Spleen (tissue), 7 donors: ENCODE data around the genes RAB3GAP1 and ZRANB3.

- PRO-cap, 4 experiments = no peak in any of the 4 experiments
- RAMPAGE, long total RNA, 4 experiments = no peak in any of the 4 experiments
Observed at GRCh38 chr2:134706746-134707444, 11.9 kb downstream of the TMEM163 start.

DNA sequence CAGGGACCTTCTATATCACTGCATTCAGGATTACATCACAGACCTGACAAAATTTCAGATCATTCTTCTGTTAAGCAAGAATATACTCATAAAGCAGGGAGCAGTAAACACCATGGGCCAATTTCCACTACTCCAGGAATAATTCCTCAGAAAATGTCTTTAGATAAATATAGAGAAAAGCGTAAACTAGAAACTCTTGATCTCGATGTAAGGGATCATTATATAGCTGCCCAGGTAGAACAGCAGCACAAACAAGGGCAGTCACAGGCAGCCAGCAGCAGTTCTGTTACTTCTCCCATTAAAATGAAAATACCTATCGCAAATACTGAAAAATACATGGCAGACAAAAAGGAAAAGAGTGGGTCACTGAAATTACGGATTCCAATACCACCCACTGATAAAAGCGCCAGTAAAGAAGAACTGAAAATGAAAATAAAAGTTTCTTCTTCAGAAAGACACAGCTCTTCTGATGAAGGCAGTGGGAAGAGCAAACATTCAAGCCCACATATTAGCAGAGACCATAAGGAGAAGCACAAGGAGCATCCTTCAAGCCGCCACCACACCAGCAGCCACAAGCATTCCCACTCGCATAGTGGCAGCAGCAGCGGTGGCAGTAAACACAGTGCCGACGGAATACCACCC lies 35.1 kb downstream of the CCNT2 start:
- PRO-cap, 4 experiments = no peak in any of the 4 experiments
- RAMPAGE, long total RNA, 4 experiments = no peak in any of the 4 experiments

DNA sequence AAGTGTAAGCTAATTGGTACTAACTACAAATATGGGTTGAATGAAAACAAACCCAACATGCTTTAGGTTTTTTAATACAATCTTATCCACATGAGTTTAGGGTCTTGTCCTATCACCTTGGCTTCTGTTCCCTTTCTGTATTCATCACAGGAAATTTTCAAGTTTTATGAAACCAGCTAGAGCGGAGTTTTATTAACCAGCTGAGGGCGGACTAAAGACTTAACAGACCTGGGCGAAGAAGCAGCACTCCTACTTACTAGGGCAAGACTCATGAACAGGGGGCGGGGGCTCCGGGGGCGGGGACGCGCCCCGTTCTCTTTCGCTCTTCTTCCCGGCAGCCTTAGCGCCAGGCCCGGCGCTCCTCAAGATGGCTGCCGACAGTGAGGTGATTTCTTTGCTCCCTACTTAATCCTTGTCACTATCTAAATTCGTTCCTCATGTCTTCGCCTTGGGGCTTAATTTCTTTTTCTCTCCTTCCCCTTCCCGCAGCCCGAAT lies at the start of gene RAB3GAP1:
Gene RAB3GAP1 (plus strand): TSS at position 352 of the 496 bp plus-strand sequence.
- PRO-cap, 4 experiments = peak in 4 of 4 experiments; most common plus-strand start position 343 of the sequence (in 4); most common minus-strand start position 224 of the sequence (in 1)
- RAMPAGE, long total RNA, 4 experiments = start-site peak on the plus strand in 4 of 4 experiments, centred at positions 352 to 354 of the sequence, 759 to 860 reads per replicate

DNA sequence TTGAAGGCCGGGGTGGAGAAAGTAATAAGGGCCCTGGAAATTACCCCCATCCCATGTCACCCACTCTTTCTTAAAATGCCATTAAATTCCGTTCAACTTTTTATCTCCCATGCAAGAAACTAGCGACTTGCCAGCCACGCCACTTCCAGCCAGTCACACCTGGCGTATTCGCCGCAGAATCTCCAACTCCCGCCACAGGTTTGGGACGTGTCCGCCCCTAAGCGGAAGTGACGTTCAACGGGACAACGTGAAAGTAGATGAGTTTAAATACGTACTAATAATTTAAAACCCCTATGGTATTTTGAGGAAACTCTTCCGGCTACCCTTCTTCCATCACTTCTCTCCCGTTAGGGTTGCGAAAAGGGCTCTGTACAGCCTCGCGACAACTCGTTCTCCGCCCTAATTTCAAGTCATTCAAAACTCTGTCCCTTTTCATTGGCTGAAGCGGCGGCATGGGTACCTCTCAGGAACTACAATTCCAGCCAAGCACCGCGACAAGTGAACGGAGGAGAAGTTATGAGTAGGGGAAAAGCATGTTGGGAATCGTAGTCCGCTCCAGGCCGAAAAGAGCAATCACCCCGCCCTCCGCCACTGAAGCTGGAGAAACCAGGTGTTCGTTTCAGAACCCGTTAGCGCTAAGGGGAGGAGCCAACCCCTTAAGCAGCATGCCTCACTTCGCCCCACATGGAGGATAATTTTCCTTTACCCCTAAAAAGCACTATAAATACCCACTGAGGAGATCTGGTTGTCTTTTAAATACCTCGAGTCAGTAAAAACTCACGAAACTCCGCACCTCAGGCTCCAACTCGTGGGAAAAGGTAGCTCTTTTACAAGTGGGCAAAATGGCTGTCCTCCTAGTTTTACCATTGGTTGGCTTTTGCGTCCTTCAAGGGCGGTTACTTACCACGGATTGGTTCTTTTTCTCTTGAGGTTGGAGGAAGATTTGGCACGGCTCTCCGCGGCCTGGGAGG lies at the start of gene ZRANB3:
Gene ZRANB3 (minus strand): TSS at position 852 of the 971 bp plus-strand sequence.
- PRO-cap, 4 experiments = peak in 4 of 4 experiments; most common plus-strand start position 307 of the sequence (in 1); most common minus-strand start position 343 of the sequence (in 3)
- RAMPAGE, long total RNA, 4 experiments = start-site peak on the minus strand in 4 of 4 experiments, centred at positions 204 to 838 of the sequence, 13 to 47 reads per replicate

GRCh38 chr2:135576533-135577147 lies 45.4 kb downstream of the R3HDM1 start:
- PRO-cap, 4 experiments = no peak in any of the 4 experiments
- RAMPAGE, long total RNA, 4 experiments = no peak in any of the 4 experiments

- PRO-cap, 4 experiments = no peak in any of the 4 experiments
- RAMPAGE, long total RNA, 4 experiments = no peak in any of the 4 experiments
Observed at GRCh38 chr2:135638509-135639328, 102.9 kb upstream of the UBXN4 start.

DNA sequence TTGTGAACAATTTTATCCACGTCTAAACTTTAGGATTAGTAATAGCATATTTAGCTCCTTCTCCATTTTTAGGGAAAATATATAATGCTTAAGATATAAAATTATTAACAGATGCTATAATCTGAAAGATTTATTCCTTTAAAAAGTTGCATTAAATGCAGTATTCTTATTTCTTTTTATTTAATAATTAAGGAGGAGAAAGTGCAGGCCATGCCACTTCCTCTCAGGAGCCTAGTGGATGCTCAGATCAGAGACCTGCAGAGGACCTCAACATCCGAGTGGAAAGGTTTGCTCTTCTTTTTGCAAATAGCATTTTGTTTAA lies 19.9 kb downstream of the UBXN4 start:
- PRO-cap, 4 experiments = no peak in any of the 4 experiments
- RAMPAGE, long total RNA, 4 experiments = no peak in any of the 4 experiments

GRCh38 chr2:135906940-135907420 lies 30.7 kb upstream of the MCM6 start:
- PRO-cap, 4 experiments = no peak in any of the 4 experiments
- RAMPAGE, long total RNA, 4 experiments = no peak in any of the 4 experiments

DNA sequence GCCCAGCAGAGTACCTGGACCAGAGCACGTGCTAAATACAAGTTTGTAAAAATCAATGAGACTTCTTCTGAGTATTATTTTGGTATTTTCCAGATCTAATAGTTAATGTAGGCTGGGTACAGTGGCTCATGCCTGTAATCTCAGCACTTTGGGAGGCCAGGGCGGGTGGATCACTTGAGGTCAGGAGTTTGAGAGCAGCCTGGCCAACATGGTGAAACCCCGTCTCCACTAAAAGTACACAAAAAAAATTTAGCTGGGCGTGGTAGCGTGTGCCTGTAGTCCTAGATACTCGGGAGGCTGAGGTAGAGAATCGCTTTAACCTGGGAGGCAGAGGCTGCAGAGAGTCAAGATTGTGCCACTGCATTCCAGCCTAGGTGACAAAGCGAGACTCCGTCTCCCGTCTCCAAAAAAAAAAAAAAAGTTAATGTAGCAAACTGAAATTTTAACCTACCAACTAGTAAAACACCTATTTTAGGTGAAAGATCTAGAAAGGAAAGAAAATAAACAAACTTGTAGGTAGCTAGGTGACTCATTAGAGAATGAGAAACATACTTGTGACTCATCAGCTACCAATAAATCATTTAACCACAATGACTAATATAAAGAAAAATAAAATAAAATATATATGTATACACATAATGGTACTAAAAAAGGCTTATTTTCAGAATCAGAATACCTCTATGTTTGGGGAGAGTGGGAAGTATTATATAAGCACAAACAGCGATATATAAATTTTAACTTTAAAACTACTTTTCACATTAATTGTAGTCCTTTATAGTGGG lies 36.8 kb downstream of the DARS1 start:
- PRO-cap, 4 experiments = no peak in any of the 4 experiments
- RAMPAGE, long total RNA, 4 experiments = no peak in any of the 4 experiments

- PRO-cap, 4 experiments = peak in 1 of 4 experiments; most common plus-strand start chr2:135983918 (in 1)
- RAMPAGE, long total RNA, 4 experiments = no peak in any of the 4 experiments
Observed at GRCh38 chr2:135983662-135984167, 1.7 kb downstream of the DARS1 start.

DNA sequence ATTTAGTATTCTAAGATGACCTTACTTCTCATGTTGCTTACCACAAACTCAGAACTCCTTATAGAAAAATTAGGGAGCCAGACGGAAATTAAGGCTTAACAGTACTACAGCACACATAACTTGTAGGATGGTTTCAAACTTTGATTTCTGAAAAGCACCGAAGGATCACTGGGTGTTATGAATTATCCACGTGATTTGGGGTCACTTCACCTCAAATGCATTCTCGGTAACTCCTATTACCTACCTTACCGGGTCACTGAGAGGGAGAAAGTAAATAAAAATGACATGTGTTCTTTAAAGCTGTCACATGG lies 837 bp downstream of the DARS1 start:
- PRO-cap, 4 experiments = peak in 1 of 4 experiments; most common plus-strand start position 214 of the sequence (in 1)
- RAMPAGE, long total RNA, 4 experiments = no peak in any of the 4 experiments

DNA sequence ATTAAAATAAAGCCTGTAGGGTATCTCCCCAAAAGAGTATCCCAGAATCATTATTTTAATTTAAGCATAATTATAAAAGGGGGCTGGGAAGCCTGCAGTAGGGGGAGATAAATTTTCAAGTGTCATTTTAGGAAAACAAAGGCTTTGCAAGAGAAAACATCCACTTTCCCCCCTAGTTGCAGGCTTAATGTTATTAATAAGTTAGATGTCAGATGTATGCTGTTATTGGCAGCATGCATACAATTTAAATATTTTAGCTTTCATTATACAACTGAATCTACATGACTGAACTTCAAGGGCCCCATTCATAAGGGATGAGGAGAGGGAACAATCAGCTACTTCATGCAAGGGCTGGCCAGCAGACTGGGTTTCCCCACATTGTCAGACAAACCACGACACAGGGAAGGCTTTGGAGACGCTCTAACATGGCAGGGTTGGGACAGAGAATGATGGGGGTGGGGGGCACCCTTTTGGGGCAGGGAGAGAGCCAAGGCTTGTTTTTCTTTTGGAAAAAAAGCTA lies 5.7 kb downstream of the CXCR4 start:
- PRO-cap, 4 experiments = peak in 1 of 4 experiments; most common plus-strand start position 310 of the sequence (in 1)
- RAMPAGE, long total RNA, 4 experiments = no peak in any of the 4 experiments

DNA sequence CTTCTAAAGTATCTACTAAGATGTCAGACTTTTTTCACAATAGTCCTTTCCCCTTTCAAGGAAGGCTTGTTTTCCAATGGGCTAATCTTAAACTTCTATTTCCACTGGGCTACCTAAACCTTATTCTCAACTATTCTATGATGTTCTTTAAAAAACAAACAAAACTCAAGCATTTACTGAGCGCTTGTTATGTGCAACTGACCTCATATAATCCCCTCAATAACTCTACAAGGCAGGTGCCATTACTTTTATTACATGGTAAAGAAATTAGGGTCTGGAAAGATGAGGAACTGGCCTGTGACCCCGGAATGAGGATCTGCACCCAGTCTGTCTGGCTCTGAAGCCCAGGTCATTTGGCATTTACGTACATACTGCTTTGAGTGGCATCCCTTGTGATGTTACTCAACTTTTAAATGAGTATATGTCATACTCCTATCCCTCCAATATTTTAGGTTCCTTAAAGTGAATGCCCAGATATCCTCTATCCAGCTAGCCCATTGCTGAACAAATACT lies 3.1 kb upstream of the CXCR4 start:
- PRO-cap, 4 experiments = no peak in any of the 4 experiments
- RAMPAGE, long total RNA, 4 experiments = no peak in any of the 4 experiments

DNA sequence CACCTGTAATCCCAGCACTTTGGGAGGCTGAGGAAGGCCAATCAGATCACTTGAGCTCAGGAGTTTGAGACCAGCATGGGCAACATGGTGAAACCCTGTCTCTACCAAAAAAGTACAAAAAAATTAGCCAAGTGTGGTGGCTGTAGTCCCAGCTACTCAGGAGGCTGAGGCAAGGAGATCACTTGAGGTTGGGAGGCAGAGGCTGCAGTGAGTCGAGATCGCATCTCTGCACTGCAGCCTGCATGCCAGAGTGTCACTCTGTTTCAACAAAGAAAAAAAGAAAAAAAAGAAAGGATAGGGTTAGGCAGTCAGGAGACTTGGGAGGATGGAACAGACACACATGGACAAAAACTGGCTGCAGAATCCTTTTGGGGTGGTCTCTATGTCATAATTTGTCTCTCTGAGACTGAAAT lies 6.0 kb upstream of the CXCR4 start:
- PRO-cap, 4 experiments = no peak in any of the 4 experiments
- RAMPAGE, long total RNA, 4 experiments = no peak in any of the 4 experiments

DNA sequence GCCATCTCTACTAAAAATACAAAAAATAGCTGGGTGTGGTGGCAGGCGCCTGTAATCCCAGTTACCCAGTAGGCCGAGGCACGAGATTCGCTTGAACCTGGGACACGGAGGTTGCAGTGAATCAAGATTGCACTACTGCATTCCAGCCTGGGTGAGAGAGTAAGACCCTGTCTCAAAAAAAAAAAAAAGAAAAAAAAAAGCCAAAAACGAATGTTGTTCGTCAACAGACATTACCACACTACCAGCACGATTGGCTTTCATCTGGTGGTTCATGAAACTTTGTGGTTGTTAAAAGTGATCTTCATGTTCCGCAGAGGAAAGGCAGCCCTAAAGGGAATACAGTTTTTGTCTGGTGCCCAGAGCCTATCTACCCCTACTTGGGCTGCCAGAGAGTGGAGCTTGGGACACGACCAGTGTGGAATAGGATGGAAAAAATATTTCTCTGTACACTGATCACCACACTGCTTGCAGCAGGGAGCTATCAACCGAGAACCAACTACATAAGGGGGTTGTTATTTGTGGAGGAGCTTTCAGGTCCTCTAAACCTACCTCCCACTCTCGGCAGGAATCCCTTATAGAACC lies 13.6 kb upstream of the CXCR4 start:
- PRO-cap, 4 experiments = peak in 4 of 4 experiments; most common plus-strand start position 313 of the sequence (in 2); most common minus-strand start position 122 of the sequence (in 1)
- RAMPAGE, long total RNA, 4 experiments = start-site peak on the minus strand in 2 of 4 experiments, centred at positions 135 to 150 of the sequence, 9 to 41 reads per replicate

DNA sequence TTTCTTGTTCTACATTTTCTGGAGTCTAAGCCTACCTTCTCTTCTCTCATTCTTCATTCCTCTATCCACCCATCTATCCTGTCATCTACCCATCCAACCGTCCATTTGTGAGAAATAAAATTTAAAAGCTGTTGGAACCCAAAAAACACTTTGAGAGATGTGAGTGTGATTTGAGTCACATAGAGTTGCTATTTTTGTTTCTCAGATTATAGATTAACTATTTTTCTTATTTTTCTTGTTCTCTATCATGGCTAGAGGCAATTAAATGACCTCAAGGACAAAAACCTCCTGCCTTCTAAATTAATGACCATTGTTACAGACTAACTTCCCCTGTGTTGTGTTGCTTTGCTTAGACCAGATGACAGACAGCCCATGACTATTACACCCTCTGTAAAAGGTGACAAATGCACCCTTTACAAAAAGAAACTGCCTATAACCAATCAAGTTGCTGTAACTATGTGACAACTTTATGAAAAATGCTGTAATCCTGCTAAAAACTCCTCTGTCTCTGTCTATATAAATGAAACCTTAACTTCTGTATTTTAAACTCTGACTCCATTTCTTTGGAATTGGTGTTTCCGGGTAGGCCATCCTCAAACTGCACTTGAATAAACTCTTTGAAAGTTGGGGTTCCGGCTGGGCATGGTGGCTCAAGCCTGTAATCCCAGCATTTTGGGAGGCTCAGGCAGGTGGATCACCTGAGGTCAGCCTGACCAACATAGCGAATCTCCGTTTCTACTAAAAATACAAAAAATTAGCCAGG lies 208.0 kb upstream of the CXCR4 start:
- PRO-cap, 4 experiments = no peak in any of the 4 experiments
- RAMPAGE, long total RNA, 4 experiments = no peak in any of the 4 experiments

- PRO-cap, 4 experiments = peak in 4 of 4 experiments; most common plus-strand start chr2:136327580 (in 2); most common minus-strand start chr2:136327643 (in 4)
- RAMPAGE, long total RNA, 4 experiments = no peak in any of the 4 experiments
Observed at GRCh38 chr2:136326894-136328135, 209.4 kb upstream of the CXCR4 start.

DNA sequence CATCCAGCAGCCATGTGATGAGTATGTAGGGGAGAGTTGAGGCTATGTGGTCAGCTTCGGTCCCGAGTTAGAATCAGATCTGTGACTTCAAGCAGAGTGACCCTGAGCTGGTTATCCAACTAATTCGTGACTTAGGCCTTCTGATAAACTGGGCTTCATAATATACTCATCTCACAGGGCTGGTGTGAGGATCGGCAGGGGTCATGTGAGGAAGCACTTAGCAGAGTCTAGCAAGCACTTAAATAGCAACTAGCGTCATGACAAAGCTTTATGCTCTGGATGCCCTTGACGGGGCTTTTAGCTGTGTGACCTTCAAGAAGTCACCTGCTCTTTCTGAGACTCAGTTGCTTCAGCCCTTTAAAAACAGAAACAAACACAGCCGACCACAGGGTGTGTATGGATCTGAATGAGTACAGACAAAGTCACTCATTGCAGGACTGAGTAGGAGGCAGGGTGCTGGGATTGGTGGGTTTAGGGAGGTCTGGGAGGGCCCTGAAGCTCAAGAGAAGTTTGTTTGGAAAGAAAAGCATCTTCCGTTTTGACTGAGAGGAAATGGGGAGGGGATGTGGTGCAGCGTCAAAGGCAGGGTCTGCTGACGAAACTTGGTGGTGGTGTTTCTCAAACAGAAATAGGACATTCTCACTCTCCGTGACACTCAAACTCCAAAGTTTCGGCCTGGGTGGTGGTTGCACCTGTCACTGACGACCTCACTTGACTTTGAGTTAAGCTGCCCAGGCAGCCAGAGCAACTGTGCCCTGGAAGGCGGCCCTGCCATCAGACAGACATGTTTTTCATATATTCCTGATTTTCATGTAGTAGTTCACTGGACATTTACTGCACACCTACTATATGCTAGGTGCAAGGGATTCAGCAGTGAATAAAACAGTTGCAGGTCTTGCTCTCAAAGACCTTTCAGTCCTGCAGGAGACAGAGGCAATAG lies 264.2 kb upstream of the CXCR4 start:
- PRO-cap, 4 experiments = peak in 2 of 4 experiments; most common plus-strand start position 672 of the sequence (in 2); most common minus-strand start position 512 of the sequence (in 2)
- RAMPAGE, long total RNA, 4 experiments = start-site peak on the plus strand in 2 of 4 experiments, centred at positions 724 to 739 of the sequence, 5 to 13 reads per replicate

GRCh38 chr2:139697579-139697937 lies 917.4 kb upstream of the NXPH2 start:
- PRO-cap, 4 experiments = no peak in any of the 4 experiments
- RAMPAGE, long total RNA, 4 experiments = no peak in any of the 4 experiments

DNA sequence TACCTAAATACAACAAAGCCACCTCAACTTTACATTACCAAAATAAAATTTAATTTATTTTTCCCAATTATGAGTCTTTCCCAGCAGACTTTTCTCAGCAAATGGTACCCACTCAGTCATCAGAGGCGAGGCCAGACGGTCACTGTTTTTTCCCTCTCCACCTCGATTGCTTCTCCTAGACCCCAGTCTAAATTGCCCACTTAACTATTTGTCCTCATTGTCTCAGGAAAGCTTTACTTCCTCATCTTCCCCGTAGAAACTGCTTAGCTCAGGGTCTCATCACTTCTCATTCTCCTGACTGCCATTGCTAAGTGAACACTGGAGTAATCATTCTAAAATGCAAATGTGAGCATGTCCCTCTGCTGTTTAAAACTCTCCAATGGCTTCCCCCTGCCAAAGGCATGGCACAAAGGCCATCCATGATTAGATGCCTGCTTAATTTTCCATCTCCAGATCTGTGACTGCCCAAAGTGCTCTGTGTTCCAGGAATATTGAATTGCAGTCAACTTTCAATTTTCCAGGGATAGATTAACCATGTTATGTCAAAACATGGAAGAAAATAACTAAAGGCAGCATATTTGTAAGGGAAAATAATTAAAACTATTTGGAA lies 1345.0 kb downstream of the LRP1B start:
- PRO-cap, 4 experiments = no peak in any of the 4 experiments
- RAMPAGE, long total RNA, 4 experiments = start-site peak on the minus strand in 3 of 4 experiments, centred at positions 183 to 210 of the sequence, 14 to 23 reads per replicate